Subcutaneous preadipocyte (primary cell): Measurements from ENCODE around the genes GDPD5 and AAMDC.

DNA sequence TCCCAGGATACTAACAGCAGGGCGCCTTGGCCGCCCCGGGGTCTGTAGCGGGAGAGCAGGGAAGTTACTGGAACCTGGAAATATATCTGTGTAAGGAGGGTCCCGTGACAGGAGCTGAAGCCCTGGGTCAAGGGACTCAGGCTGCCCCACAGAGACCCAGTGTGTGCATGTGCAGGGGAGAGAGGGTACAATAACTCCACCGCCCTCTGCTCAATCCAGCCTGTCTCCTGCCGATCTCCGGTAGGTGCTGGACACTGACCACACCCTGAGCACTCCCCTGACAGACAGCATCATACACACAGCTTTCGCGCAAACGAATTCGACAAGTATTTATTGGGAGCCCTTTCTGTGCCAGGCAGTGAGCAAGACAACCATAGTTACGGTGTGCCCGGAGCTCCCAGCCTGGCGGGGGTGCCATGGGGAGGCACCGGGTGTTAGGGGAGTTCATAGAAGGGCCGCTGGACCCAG, 2.0 kb downstream of the KLHL35 start:
- CAGE, long polyA plus RNA, result no peak

DNA sequence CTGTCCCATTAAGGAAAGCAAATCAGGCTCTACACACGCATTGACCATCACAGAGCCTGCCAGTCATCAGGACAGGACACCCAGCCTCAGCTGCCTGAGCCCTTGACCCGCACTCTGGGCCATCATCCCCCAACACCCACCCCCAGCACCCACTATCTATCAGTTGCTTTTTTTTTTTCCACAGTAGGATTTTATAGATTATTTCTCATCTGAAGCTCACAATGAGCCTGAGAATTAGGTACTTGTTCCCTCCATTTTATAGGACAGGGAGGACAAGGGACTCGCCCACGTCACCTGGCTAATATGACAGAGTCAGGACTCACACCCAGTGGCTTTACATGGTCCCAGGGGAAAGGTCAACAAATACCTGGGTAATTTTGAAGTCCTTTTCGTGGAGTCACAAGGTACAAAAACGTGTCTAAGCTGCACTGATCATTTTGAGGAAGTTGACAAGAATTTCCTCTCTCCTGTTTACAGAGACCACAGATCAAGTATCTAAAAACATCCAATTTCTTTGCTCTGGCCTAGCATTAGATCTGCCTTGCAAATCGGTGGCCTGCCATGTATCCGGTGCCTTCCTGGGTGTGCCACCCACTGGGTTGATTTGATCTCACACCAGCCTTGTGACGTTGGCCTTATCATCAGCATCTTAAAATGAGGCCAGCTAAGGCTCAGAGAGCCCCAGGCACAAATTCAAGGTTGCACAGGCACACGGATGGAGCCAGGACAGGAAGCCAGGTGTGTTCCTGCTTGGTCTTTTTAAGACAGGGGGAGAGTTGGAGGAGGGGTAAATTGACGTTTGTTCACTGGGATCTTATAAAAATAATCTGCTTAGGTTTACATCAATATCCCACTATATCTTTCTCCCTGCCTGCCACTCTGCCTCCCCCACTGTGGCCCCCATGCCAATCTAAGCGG, 17.7 kb downstream of the GDPD5 start:
- CAGE, long polyA plus RNA, result no peak

- CAGE, long polyA plus RNA, result no peak
Measured at GRCh38 chr11:75525306-75526629, at the start of gene GDPD5. TSS of gene GDPD5 (minus strand) at chr11:75525941.

DNA sequence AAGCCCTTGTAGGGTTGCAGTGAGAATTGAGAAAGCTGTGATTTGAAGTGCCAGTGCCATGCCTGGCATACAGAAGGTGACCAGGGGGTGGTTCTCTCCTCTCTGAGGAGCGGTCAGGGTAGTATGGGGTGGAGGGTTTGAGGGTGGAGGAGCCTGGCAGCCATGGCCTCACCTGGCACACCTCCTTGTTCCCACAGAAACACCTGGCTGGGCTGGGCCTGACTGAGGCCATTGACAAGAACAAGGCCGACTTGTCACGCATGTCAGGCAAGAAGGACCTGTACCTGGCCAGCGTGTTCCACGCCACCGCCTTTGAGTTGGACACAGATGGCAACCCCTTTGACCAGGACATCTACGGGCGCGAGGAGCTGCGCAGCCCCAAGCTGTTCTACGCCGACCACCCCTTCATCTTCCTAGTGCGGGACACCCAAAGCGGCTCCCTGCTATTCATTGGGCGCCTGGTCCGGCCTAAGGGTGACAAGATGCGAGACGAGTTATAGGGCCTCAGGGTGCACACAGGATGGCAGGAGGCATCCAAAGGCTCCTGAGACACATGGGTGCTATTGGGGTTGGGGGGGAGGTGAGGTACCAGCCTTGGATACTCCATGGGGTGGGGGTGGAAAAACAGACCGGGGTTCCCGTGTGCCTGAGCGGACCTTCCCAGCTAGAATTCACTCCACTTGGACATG, 9.7 kb downstream of the SERPINH1 start:
- CAGE, long polyA plus RNA, result no peak

DNA sequence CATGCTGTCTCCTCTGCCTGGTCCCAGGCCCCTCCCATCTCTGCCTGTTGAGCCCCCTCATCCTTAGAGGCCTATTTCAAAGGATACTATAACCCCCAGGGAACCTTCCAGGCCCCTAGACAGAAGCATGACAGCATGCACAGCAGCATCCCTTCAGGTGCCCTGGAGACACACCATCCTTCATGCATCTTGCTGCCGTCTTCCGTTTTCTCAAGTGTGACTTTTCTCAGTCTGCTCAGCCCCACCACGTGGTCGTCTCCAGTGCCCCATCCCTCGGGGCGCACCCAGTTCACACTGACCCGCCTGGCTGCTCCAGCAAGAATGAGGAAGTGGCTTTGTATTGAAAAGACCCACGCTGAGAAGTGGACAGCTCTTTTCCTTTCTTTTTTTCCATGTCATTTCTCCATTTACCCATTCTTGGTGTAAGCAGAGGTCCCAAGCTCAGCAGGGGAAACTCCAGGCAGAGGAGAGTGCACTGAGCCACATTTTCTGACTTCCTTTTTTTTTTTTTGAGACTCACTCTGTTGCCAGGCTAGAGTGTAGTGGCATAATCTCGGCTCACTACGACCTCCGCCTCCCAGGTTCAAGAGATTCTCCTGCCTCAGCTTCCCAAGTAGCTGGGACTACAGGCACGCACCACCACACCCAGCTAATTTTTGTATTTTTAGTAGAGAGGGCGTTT, 14.5 kb downstream of the SERPINH1 start:
- CAGE, long polyA plus RNA, result no peak

GRCh38 chr11:75718012-75718685, 511 bp downstream of the MOGAT2 start:
- CAGE, long polyA plus RNA, result no peak

GRCh38 chr11:75719108-75719532, 1.5 kb downstream of the MOGAT2 start:
- CAGE, long polyA plus RNA, result no peak

DNA sequence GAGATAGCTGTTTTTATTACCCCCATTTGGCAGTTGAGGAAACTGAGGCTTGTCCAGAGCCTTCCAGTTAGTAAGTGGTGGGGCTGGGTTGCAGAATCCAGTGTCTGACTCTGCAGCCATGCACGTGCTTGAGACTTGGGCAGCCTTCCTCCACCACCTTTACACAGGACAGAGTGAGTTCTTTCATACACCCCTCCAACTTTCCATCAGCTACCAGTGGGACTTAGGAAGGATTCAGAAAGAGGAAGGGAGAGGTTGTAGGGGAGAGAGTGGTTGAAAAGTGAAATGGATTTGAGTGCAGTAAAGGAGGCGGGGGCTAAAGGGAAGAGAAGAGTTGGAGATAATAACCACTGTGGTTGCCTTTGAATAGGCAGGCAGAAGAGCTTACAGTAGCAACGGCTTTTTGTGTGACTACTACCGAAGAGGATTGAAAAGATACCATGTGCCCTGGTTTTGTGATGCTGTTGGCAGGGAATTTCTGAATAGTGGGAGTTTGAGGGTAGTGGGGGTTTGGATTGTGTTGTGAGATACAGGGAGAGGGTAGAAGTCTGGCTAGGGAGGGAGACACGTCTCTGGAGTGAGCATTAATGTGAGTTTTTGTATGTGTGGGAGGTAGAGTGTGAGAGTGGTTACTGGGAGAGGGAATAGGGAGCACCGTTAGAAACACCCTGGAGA, 1.7 kb downstream of the UVRAG start:
- CAGE, long polyA plus RNA, result no peak

DNA sequence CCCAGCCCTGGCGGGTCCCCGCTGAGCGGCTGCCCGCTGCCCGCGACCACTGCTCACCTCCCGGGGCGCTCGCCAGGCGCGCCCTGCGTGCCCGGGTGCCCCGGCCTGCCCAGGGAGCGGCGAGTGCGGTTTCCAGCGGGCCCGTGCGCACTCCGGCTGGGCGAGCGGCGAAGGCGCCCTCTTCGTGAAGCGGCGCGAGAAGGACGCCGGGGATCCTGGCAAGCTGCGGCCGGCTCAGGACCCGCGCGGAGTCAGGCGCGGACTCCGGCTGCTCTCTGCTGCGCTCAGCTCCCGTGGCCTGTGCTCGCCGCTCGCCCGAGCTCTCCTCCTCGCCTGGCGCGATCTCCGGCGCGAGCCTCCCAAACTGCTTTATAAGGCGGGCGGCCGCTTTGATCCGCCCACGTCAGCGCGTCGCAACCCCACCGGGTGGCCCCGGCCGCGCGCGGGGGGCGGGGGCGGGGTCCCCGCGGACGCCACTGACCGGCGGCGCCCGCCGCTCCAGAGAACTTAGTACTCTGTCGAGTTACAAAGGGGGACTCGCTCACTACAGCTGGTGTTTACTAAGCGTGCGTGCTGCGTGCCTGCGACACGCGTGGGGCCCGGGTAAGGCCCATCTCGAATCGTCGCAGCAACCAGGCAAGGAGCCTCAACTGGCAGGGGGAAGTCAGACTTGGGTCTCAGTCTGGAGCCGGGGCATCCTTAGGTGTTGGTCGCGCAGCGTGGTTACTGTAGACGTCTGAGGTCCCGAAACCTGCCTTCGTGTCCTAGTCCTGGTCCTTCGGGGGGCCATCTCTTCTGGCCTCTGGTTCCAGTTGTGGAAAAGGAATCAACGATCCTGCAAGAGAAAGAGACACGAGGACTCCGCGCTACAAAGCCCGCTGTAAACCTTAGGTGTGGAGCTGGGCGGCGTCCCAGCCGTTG, 4.4 kb upstream of the WNT11 start:
- CAGE, long polyA plus RNA, result no peak

- CAGE, long polyA plus RNA, result no peak
Measured at GRCh38 chr11:76642168-76642743, 28.3 kb downstream of the LRRC32 start.

DNA sequence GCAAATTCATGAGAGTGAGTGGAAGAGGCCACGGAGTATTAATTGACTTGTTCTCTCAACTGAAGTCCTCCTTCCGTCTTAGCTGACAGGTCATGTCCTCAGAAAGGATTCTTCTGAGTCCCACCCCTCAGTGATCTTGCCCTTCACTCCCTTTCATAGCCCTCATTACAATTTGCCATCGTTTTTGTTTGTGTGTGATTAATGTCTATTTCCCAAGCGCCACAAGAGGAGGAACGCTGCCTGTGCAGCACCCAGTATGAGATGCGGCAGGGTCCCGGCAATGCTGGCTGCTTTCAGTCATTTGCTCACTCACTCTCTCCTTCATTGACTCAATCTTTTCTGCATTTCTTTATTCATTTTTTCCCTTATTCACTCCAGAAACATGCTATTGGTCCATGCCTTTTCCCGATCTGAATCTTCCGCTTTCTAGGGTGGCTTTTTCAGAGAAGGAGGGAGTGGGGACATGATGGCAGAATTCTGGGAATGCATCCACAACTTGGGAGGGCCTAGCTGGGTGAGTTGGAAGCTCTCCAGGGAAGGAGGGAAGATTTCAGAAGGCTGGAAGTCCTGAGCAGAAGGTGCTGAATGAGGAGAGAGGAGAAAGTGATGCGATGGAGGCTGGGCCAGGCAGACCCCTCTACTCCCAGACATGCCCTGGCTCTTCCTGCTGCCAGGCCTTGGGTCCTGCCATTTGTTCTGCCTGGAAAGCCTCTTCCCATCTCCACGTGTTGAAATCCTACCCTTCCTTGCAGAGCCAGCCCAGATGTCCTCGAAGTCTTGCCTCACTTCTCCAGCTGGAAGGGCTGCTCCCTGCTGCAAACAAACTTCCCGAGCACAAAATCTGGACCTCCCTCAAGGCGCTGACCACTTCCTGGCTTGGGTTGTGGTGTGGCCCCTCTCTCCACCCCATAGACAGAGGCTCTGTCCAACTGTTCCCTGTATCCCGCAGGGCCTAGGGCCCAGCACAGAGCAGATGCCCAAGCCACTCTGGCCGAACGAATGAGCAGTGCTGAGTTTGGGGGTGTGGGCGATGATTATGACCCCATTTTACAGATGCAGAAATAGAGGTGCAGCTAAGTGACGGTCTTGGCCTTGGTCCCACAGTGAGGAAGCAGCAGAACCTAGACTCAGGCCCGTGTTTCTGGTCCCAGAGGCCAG, 16.9 kb downstream of the LRRC32 start:
- CAGE, long polyA plus RNA, result no peak

- CAGE, long polyA plus RNA, result no peak
Measured at GRCh38 chr11:76656787-76657099, 13.8 kb downstream of the LRRC32 start.

DNA sequence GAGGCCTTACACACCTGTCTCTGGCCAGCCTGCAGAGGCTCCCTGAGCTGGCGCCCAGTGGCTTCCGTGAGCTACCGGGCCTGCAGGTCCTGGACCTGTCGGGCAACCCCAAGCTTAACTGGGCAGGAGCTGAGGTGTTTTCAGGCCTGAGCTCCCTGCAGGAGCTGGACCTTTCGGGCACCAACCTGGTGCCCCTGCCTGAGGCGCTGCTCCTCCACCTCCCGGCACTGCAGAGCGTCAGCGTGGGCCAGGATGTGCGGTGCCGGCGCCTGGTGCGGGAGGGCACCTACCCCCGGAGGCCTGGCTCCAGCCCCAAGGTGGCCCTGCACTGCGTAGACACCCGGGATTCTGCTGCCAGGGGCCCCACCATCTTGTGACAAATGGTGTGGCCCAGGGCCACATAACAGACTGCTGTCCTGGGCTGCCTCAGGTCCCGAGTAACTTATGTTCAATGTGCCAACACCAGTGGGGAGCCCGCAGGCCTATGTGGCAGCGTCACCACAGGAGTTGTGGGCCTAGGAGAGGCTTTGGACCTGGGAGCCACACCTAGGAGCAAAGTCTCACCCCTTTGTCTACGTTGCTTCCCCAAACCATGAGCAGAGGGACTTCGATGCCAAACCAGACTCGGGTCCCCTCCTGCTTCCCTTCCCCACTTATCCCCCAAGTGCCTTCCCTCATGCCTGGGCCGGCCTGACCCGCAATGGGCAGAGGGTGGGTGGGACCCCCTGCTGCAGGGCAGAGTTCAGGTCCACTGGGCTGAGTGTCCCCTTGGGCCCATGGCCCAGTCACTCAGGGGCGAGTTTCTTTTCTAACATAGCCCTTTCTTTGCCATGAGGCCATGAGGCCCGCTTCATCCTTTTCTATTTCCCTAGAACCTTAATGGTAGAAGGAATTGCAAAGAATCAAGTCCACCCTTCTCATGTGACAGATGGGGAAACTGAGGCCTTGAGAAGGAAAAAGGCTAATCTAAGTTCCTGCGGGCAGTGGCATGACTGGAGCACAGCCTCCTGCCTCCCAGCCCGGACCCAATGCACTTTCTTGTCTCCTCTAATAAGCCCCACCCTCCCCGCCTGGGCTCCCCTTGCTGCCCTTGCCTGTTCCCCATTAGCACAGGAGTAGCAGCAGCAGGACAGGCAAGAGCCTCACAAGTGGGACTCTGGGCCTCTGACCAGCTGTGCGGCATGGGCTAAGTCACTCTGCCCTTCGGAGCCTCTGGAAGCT, 13.6 kb downstream of the TSKU start:
- CAGE, long polyA plus RNA, result no peak

DNA sequence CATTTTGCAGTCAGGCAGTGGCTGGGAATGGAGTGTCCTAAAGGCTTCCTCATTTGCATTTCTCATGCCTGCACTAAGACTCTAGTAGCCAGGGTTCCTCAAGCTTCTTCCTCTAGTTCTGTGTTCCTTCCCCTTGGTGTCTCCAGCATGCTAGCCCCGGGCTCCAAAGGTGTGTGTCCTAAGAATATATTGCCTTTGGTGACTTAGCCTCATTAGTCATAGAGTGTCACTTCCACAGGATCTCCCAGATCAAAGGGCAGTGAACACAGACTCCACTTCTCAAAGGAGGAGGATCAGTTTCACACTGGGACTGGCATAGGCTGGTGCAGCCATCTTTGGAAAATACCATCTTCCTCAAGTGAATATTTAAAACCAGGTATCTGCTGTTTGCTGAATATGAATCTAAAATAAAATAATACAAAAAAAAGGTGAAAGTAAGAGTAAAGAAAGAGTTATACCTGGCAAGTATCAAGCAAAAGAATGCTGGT, 21.3 kb upstream of the ACER3 start:
- CAGE, long polyA plus RNA, result no peak

DNA sequence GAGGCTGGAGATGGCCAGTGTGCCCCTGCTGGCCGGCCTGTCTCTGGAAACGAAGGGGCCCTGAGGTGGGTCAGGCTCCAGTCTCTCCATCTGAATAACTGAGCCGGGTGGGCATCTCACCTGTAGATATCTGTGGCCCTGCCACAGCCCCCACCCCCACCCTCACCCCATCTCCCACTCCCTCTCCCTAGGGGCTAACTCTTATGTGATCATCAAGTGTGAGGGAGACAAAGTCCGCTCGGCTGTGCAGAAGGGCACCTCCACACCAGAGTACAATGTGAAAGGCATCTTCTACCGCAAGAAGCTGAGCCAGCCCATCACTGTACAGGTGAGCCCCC, 5.7 kb upstream of the MYO7A start:
- CAGE, long polyA plus RNA, result no peak

- CAGE, long polyA plus RNA, result no peak
Measured at GRCh38 chr11:77588772-77589310, 912 bp upstream of the AQP11 start.

- CAGE, long polyA plus RNA, result no peak
Measured at GRCh38 chr11:77616284-77616760, 21.3 kb downstream of the CLNS1A start.

DNA sequence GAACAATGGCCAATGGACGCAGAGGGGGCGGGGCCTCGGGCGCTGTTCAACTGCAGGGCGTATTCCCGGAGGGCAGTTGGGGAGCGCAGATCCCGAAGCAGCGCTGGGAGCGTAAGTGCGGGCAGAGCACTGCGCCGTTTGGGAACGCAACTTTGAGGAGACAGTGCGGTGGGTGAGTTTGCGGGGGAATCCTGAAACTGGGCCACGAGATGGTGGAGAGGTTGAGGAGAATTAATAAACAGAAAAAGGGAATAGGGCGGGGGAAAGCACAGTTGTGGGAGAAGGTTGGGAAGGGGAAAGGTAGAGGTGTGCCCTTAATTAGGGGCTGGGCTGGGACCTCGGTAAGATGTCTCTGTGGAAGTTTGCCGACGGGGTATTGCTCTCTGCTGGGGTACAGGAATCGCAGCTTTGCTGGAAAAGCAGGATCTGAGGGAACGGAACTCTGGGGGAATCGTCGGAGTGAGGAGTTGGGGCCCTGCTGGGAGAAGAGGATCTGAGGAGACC, at the start of gene AAMDC:
Gene AAMDC, plus strand, starts transcription at position 75 of the 504 bp plus-strand sequence.
- CAGE, long polyA plus RNA, result no peak

GRCh38 chr11:77993839-77994512, 492 bp downstream of the INTS4 start:
- CAGE, long polyA plus RNA, result no peak

GRCh38 chr11:78081464-78082199, 2.0 kb upstream of the NDUFC2 start:
- CAGE, long polyA plus RNA, result no peak